H4 (cell line): Measurements from ENCODE around the gene ADD3.

- RAMPAGE, long total RNA: start-site peak on the plus strand at chr10:110008219-110008245, 90 reads
Observed at GRCh38 chr10:110007884-110008437, at the start of gene ADD3. Gene ADD3, plus strand, starts transcription at chr10:110007984.

DNA sequence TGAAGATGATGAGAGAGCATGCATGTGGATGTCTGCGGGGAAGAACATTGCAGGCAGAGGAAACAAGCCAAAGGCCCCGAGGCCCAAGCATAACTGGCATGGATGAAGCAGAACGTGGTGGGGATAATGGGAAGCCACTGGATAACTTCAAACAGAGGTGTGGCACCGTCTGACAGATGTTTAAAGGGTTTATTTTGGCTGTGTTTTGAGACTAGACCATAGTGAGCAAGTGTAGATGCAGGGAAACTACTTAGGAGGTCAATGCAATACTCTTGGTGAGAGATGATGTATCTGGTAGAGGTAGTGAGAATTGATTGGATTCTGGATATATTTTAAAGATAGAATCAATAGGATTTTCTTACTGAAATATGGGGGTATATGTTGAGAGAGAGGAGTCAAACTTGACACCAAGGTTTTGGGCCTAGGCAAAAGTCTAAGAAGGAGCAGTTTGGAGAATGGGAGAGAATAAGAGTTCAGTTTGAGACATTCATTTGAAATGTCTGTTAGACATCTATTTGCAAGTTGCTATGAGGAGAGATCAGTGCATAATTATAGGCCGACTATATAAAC is 12.7 kb downstream of the ADD3 start:
- RAMPAGE, long total RNA: no peak

- RAMPAGE, long total RNA: no peak
Observed at GRCh38 chr10:110176167-110176620, 31.2 kb upstream of the MXI1 start.

- RAMPAGE, long total RNA: no peak
Observed at GRCh38 chr10:110226785-110226919, 19.2 kb downstream of the MXI1 start.

DNA sequence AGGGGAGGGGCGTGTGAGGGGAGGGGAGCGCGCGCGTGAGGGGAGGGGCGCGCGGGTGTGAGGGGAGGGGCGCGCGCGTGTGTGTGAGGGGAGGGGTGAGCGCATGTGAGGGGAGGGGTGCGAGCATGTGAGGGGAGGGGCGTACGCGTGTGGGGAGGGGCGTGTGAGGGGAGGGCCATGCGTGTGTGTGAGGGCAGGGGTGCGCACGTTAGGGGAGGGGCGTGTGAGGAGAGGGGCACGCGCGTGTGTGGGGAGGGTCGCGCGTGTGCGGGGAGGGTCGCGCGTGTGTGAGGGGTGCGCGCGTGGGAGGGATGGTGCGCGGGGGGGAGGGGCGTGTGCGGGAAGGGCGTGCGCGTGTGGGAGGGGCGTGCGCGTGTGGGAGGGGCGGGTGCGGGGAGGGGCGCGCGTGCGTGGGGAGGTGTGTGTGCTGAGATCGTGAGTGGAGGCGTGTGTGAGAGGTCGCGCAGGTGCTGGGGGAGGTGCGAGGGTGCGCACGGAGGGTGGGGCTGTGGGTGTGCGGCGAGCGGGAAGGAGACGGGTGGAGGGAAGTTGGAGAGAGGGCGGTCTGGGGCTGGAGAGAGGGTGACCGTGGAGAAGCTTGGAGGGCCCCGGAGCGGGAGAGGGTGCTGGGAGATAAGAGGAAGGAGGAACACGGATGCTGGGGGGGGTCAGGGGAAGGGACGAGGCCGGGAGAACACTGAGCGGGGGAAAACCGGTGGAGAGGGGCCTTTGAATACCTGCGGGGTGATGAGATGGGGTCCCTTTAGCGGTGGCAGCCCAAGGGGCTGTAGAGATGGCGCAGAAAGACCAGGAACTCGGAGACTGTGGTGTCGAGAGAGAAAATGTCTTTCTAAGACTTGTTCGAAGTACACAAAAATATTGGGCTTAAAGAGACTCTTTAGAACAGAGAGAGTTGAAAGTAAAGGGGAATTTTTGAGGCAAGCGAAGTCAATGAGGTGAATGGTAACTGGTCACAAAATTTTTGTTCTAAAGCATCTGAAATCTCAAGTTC is 19.8 kb downstream of the MXI1 start:
- RAMPAGE, long total RNA: start-site peak on the plus strand centred at position 68 of the sequence, 261 bp wide, 8 reads; start-site peak on the plus strand centred at position 423 of the sequence, 20 bp wide, 7 reads

- RAMPAGE, long total RNA: no peak
Observed at GRCh38 chr10:110353442-110354162, 48.9 kb upstream of the SMNDC1 start.

GRCh38 chr10:110375829-110376750 is 71.4 kb upstream of the SMNDC1 start:
- RAMPAGE, long total RNA: no peak

DNA sequence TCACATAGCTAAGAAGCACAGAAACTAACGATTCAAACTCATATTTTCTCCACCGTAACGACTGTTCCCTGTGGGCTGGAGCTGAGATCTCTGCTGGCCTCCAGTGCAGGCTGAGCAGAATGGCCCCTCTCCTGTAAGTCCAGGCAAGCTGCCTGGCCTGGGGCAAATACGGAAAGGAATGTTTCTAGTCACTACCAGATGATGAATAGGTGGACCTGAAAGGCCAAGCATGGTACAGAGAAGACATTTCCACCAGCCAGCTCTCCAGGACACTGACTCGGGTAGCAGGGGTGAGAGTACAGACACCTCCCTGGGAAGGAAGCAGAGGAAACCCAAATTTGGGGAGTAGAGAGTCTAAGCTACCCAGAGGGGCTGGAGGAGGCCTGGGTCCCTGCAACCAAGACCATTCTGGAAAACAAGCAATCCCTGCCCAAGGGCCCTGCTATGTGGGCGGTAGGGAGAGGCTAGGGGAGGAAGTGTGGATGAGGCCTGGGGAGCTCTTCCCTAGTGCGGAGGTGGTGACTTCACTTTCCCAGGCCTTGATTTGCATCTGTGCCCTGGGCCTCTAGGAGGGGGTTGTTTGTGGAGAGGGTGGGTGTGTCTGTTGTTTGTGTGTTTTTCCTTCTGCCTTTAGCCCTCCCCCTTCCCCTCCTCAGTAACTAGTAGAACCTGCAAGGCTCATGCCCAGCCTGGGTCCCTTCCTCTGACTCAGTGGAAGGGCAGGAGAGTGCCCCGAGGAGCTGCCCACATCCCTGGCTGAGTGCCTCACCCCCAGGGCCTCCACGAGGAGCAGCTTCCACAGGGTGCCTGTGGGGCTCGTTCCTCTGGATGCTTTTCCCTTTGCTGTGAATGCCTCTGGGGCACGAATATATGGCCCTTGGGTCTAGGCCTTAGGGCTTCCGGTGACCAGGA is 89.7 kb upstream of the DUSP5 start:
- RAMPAGE, long total RNA: no peak

DNA sequence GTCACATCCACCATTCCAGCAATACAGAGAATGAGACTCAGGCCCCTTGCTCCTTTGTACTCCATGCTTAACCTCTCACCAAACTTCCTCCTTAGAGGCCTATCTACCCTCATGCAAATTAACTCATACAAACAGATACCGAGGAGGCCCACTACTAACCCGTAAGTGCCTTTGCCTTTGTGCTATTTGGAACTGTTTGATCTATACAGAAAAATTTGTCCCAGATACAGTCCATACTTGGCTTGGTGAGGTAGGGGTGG is 87.8 kb upstream of the DUSP5 start:
- RAMPAGE, long total RNA: no peak

- RAMPAGE, long total RNA: no peak
Observed at GRCh38 chr10:110500918-110502111, 3.6 kb downstream of the DUSP5 start.

- RAMPAGE, long total RNA: no peak
Observed at GRCh38 chr10:110679629-110680212, 35.6 kb downstream of the RBM20 start.

GRCh38 chr10:110866142-110866360 is 5.7 kb upstream of the PDCD4 start:
- RAMPAGE, long total RNA: no peak

- RAMPAGE, long total RNA: no peak
Observed at GRCh38 chr10:110870555-110871326, 987 bp upstream of the PDCD4 start.

GRCh38 chr10:110873633-110873870 is 1.8 kb downstream of the PDCD4 start:
- RAMPAGE, long total RNA: no peak

GRCh38 chr10:110884095-110885007 is 12.6 kb downstream of the PDCD4 start:
- RAMPAGE, long total RNA: no peak

- RAMPAGE, long total RNA: no peak
Observed at GRCh38 chr10:110910035-110911173, 8.6 kb downstream of the BBIP1 start.

DNA sequence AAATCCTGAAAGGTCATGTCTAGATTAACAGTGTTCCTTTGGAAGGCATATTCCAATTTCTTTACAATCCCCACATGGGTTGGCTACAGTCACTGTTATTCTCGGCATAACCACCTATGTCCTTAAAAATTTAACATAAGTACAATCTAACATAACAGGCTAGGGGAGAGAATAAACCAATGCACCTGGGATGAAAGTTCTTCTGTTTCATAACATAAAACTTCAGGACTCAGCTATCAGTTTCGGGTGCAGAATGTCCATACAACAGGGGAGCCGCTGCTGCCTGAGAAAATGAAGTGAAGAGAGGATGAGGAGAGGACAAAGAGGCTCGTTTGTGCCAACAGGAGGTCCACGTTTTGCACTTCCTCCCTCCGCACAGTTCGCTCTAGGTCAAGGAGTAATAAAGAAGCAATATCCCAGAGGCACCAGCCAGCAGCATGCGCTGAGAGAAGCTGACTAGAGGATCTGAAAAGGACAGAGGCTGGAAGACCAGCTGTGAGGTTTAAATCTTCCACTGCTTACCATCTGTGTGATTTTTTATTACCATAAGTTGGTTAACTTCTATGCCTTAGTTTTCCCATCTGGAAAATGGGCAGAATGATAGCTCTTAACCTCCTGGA is 846 bp downstream of the GPAM start:
- RAMPAGE, long total RNA: no peak

GRCh38 chr10:112224744-112224943 is 41.1 kb upstream of the GPAM start:
- RAMPAGE, long total RNA: no peak

DNA sequence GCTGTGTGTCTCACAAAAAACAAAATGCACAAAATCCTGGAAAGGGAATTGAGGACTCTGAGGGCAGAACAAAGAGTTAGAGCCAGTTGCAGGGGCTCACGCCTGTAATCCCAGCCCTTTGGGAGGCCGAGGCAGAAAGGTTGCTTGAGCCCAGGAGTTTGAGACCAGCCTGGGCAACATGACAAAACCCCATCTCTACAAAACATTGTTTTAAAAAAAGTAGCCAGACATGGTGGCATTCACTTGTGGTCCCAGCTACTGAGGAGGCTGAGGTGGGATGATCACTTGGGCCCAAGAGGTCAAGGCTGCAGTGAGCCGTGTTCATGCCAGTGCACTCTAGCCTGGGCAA is 205.3 kb downstream of the VTI1A start:
- RAMPAGE, long total RNA: no peak

DNA sequence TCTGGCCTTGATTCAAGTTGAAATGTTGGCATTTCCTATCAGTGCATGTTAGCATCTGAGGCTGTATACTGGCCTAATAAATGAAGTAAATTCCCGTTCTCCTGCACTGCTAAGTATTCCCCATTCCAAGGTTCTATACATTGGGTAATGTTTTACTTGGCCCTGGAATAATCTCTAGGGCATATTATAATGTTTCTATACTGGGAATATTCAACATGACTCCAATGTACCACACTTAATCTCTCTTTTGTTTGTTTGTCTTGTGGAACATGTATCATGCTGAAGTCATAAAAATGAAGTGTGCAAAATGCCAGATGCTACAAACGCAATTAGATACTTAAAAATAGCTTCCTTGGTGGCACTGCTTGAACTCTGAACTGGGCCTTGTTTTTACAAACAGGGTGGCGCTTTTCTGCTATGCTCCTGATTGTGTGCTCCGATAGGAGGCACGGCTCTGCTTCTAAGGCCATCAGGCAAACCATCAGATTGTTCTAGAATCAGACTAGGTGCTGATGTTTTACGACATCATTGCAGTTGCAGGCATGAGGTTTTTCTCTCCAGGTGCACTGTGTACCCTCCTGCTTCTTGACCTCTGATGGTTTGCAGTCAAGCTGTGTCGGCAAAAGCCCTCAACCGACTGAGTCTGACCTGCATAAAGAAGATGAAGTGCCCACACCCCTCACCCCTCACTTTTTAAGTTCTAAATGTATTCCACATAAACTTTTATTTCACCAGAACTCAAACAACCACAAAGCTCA is 156.6 kb upstream of the TCF7L2 start:
- RAMPAGE, long total RNA: no peak